Body of pancreas (tissue), 2 donors: Measurements from ENCODE around the genes OR9Q2 and MRPL16.

DNA sequence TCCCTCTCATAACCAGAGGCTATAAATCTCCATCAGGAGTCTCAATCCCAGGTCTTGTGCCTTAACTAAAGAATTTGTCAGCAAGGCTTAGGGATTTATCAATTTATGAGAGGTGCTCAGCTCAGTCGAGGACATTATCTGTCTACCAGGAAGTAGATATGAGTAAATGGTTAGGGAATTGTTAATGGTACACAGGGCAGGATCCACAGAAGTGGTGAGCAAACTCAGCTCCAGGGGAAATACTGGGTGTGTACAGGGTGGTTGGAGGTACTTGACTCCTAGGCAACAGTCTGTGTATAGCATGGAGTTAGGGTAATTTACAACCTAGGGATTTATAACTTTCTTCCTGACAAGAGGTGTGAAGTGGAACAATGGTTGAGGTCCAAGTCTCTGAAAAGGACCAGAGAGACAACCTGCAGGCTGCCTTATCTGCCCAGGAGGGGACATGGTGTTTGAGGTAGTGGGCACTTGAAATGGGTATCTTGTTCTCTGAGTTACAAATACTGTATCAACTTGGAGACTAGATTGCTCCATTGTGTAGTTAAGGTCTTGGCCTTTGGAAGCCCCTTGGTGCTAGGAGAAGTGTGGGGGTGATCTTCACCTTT is 123.3 kb upstream of the OR9Q1 start:
- PRO-cap = no peak
- RAMPAGE, long total RNA, 2 experiments = no peak in any of the 2 experiments

DNA sequence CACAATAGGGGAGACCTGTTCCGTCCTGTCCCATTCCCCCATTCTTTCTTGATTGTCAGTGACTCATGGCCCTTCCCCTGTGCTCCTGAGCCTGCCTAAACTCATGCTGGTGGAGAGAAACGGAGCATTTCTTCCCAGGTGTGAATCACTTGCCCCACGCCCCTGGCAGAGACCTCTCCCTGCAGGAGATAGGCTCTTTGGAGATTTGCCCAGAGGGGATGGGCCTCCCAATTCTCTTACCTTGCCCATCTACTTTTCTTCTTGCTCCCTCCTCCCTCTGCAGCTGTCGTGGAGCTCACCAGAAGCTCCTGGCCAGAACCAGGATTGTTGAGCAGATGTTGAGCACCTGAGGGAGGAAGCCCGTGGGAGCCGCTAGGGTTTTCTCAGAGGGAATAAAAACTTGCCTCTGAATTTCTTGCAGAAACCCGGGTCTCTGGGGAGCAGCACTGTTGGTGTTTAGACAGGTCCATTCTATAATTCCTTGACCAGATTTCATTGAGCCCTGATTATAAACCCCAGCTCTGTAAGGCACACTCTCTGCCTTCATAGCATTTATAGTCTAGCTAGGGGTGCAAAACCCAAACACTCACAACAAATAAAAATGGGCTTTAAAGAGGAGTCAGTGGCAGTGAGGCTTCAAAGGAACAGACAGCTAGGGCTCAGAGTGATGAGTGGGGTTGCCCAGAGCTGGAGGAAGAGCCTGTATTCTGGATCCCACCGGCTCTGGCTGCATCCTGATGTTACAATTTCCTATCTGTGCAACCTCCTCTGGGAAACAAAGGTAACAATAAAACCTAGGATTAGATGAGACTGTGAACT is 121.7 kb upstream of the OR9Q1 start:
- PRO-cap = no peak
- RAMPAGE, long total RNA, 2 experiments = no peak in any of the 2 experiments

GRCh38 chr11:58004449-58005203 is 19.1 kb upstream of the OR9Q1 start:
- PRO-cap = no peak
- RAMPAGE, long total RNA, 2 experiments = no peak in any of the 2 experiments

DNA sequence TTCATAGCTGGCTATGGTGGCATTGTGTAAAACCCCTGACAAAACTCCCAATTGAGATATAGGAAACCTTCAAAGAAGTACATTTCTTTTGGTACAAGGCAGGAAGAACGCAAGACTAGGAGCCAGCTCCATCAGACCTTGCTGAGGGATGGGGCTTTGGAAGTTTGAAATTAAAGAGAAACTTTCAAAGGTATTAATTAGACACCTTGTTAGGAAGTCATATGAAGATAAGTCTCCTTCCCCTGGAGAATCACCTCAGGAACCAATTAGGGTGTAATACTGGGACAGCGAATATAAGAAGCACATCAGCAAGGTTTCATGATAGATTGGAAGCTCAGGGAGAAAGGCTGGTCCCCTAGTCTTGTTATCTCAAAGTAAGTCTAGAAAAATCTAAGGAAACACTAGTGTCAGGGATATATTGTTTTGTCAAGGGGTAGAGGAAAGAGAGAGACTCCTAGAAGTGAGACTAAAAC is at the start of gene OR9Q2:
OR9Q2 (plus strand) TSS at position 336 of the 473 bp plus-strand sequence.
- PRO-cap = no peak
- RAMPAGE, long total RNA, 2 experiments = no peak in any of the 2 experiments

DNA sequence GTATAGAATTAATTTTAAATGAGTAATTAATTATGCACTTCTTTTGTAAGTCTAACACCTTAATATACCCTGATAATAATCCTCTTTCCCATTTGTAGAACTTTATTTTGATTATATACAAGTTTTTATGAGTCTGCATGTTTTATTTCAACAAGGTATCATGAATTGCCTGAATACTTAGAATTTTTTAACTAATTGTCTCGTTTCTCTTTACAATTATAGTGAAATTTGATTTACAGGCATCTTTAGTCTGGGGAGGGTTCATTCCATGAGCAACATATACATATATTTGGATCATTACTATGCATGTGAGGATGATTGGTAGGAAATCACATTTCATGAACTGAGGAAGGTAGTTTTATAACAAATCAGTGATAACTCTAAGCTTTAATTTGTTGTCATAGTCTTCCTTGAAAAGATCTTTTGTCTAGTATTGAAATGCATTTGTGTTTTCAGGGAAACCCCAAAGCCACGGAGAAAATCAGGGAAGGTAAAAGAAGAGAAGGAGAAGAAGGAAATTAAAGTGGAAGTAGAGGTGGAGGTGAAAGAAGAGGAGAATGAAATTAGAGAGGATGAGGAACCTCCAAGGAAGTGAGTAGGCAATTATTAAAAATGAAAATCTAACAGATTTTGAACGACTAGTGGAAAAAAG is 11.2 kb upstream of the CNTF start:
- PRO-cap = no peak
- RAMPAGE, long total RNA, 2 experiments = start-site peak on the plus strand in 1 of 2 experiments, centred at position 427 of the sequence, 17 reads per replicate

GRCh38 chr11:58627111-58627604 is 4.7 kb downstream of the CNTF start:
- PRO-cap = no peak
- RAMPAGE, long total RNA, 2 experiments = no peak in any of the 2 experiments

DNA sequence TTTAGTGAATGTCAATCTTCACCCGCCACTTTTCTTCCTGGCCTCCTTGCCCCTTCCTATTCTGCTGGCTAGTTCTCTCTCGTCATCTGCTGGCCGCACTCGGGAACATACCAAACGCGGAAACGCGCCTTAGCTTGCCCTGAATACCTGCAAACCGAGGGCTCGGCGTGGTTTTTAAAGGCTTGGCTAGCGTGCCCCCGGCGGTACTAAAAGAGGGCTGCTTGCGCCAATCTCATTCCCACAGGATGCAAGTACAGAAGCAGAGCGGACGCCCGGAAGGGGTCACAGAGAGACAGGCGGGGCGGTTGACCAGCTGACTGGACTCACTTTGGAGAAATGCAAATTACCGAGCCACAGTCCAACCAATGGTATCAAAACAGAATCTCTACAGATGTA is 24.5 kb downstream of the GLYATL1 start:
- PRO-cap = no peak
- RAMPAGE, long total RNA, 2 experiments = no peak in any of the 2 experiments

- PRO-cap = no peak
- RAMPAGE, long total RNA, 2 experiments = no peak in any of the 2 experiments
These were observed 27.4 kb upstream of the GLYATL1B start for GRCh38 chr11:59058741-59059005.

GRCh38 chr11:59174626-59175056 is 2.7 kb downstream of the DTX4 start:
- PRO-cap = no peak
- RAMPAGE, long total RNA, 2 experiments = no peak in any of the 2 experiments

- PRO-cap = no peak
- RAMPAGE, long total RNA, 2 experiments = no peak in any of the 2 experiments
These were observed 18.1 kb downstream of the DTX4 start for GRCh38 chr11:59189974-59190536.

GRCh38 chr11:59210549-59211624 is 1.8 kb downstream of the MPEG1 start:
- PRO-cap = no peak
- RAMPAGE, long total RNA, 2 experiments = no peak in any of the 2 experiments

- PRO-cap = no peak
- RAMPAGE, long total RNA, 2 experiments = no peak in any of the 2 experiments
These were observed 71.6 kb upstream of the MPEG1 start for GRCh38 chr11:59284106-59284907.

DNA sequence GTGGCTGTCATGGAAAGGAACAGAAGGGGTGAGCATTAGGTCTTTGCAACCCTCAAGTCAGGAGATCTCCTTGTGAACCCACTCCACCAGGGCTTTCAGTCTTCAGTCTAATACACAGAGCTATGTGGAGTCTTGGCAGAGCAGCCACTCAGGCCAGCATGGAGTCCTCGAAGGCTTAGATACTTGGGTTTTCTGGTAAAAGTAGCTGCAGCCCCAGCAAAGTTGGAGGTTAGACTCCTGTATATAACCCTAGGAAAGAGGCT is 8.4 kb downstream of the OR5AN1 start:
- PRO-cap = no peak
- RAMPAGE, long total RNA, 2 experiments = no peak in any of the 2 experiments

DNA sequence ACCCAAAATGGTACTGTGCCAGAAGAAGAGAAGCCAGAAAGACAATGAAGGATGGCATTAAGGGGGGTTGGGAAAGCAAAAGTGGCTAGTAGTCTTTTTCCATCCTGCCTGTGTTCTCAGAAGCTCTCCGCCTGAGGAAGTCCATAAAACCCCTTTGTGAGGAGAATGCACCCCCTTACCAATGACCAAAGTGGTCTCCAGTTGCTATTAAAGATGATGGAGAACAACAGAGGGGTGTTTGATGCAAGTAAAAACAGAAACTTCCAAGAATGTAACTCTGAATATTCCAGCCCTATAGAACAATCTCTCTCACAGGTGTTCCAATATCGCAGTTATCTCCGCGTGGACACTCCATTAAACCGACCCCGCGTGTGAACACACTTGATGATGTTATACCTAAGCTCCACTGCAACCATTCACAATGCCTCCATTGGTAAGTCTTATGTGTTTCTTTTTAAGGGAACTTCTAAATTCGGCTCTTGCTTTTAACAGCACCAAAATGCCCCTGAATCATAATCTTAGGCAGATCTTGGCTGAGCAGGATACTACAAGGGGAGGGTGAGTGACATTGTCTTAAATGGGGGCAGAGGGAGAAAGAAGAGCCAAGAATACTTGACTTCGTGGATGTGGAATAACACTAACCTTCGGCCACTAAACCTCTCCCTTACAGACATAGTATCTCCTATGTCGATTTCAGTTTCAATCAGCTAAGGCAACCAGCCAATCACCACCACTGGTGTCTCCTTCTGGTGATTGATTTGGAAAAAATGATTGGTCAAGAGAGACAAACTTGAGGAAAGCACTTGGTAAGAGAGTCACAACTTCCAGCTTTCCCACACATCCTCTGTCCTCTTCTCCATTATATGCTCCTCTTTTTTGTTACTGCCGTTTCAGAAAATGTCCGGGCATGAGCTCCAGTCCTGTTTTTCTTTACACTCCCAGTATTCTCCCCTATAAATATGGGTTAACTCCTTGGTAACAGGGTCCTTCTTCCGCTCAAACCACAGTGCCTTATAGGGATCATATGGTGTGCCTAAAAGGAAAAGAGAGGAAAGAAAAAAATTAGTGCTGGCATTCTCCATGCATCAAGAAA is 39.5 kb downstream of the OSBP start:
- PRO-cap = no peak
- RAMPAGE, long total RNA, 2 experiments = no peak in any of the 2 experiments

DNA sequence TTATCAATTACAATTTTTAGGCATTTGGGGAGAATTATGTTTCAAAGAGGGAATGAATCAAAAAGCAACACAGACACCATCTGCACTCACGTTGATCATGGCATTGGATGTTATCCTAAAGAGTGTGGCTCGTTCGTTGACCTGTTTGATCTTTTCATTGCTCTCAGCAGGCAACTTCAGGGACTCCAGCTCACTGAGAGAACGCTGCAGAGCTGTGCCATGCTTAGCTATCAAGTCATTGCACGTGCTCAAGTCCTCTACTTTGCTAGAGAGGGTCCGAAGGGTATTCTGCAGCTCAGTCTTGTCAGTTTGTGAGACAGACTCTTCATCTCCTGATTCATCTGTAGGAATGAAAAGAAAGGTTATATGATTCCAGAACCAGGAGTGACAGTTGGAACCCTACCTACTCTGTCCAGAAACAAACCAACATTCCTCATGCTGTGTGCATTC is 7.2 kb downstream of the OSBP start:
- PRO-cap = no peak
- RAMPAGE, long total RNA, 2 experiments = start-site peak on the minus strand in 1 of 2 experiments, centred at position 185 of the sequence, 16 reads per replicate

DNA sequence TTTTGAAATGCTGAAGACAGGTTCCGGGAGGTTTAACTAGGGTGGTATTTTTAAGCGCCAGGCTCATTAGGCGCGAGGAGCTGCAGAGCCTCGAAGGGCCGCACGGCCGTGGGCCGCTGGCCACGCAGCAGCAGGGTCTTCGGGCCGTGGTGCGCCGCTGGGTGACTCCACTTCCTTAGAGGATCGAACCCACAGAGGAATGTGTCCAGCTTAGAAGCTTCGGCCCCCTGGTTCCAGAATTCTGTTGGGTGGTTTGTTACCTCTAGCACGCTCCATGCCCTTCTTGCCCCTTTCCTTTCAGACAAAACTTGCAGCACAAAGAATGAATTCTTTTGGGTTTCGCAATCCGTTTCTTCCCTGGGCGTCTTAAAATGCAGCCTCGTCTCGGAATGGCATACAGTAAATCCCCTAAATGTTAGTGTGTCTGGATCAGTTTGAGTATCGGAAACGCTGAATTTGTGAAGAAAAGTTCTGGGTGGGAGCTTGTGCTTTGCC is 813 bp upstream of the PATL1 start:
- PRO-cap = bidirectional peak, plus-strand start at position 66 of the sequence, minus-strand start outside the sequence; unidirectional peak, minus-strand start at position 295 of the sequence
- RAMPAGE, long total RNA, 2 experiments = no peak in any of the 2 experiments

DNA sequence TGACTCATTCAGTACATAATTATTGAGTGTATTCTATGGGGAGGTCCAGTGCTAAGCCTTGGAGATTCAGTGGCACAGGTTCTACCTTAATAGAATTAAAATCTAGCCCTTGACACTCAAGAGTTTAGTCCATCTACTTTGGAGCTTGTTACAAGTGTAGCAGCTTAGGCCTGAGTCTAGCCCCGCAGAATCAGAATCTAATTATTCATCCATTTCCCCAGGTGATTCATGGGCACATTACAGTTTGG is 1.2 kb downstream of the STX3 start:
- PRO-cap = unidirectional peak, minus-strand start at position 178 of the sequence
- RAMPAGE, long total RNA, 2 experiments = no peak in any of the 2 experiments

- PRO-cap = bidirectional peak, plus-strand start at chr11:59810852, minus-strand start at chr11:59810700
- RAMPAGE, long total RNA, 2 experiments = start-site peak on the minus strand in 2 of 2 experiments, at chr11:59810749-59810770 at its widest, 57 to 151 reads per replicate
These were observed at the start of gene MRPL16 for GRCh38 chr11:59810031-59811083. TSS of gene MRPL16 (minus strand) at chr11:59810778.

- PRO-cap = no peak
- RAMPAGE, long total RNA, 2 experiments = no peak in any of the 2 experiments
These were observed 1.8 kb downstream of the MS4A4A start for GRCh38 chr11:60282125-60282895.

GRCh38 chr11:60283206-60283679 is 2.8 kb downstream of the MS4A4A start:
- PRO-cap = no peak
- RAMPAGE, long total RNA, 2 experiments = no peak in any of the 2 experiments